Placental epithelial cell (primary cell): ENCODE results near the gene PRPF6.

DNA sequence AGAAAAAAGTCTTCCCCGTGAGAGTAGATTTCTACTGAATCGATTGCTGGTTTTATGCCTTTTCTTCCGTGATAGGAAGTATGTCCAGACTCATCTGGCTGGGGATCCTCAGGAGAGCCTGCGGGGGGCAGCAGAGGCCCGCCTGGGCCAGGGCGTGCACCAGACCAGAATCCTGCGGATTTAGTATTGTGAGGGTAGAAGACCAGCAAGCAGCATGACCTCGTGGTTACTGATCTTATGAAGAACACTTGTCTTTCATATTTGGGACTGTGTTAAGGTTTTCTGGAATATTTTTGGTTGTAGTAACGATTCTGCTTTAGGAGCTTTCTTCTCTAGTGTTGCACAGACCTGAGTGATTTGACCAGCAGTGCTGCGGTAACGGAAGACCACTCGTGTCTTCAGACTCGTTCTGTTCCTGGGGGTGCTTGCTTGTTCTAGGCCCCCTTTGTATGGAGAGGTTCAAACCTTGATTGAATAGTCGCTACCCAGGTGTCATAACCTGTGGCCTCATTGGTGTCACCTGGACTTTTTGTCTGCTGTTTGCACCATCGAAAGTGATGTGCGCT is 14.9 kb downstream of the DNAJC5 start:
- CAGE, long polyA plus RNA, result no peak

DNA sequence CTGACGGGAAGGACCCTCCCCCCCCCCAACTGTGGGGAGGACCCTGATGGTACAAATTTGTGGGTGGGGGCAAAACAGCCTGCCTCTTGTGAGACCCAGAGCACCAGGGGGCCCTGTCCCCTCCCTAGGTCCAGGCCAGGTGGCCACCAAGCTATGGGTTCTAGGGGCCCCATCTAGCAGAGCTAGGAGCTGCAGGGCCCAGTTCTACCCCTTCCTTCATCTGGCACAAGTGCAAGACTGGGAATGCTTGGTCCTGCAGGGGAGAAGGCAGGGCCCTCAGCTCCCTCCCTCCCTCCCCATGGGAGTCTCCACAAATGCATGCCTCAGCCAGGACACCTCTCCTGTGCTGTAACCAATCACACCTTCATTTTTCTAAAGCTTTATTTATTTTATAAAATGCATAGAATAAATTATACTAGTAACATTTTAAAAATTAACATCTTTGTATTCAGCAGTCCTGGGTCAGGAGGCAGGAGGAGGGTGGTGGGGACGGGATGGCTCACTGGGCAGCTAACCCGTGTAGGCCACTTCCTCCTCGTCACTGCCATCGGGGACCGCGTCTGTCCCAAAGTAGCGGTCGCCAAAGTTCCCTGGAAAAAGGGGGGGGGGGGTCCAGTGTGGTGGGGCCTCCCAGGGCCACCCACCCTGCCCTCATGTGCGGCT is 16.6 kb downstream of the UCKL1 start:
- CAGE, long polyA plus RNA, result no peak

- CAGE, long polyA plus RNA, result no peak
Measured at GRCh38 chr20:63940129-63940913, 15.9 kb downstream of the UCKL1 start.

GRCh38 chr20:63957647-63958147 is 1.5 kb upstream of the UCKL1 start:
- CAGE, long polyA plus RNA, result no peak

DNA sequence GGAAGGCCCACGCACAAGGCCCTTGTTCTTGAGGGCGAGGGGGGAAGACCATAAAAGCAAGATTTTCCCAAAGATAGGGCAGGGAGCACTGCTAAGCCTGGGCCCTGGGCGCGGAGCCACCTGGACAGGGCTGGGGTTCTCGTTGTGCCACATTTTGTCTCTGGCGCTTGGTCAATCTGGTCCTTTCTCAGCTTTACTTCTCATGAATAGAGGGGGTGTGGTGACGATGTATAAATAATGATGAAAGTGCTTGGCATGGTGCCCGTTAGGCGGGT is 4.8 kb downstream of the SAMD10 start:
- CAGE, long polyA plus RNA, result no peak

DNA sequence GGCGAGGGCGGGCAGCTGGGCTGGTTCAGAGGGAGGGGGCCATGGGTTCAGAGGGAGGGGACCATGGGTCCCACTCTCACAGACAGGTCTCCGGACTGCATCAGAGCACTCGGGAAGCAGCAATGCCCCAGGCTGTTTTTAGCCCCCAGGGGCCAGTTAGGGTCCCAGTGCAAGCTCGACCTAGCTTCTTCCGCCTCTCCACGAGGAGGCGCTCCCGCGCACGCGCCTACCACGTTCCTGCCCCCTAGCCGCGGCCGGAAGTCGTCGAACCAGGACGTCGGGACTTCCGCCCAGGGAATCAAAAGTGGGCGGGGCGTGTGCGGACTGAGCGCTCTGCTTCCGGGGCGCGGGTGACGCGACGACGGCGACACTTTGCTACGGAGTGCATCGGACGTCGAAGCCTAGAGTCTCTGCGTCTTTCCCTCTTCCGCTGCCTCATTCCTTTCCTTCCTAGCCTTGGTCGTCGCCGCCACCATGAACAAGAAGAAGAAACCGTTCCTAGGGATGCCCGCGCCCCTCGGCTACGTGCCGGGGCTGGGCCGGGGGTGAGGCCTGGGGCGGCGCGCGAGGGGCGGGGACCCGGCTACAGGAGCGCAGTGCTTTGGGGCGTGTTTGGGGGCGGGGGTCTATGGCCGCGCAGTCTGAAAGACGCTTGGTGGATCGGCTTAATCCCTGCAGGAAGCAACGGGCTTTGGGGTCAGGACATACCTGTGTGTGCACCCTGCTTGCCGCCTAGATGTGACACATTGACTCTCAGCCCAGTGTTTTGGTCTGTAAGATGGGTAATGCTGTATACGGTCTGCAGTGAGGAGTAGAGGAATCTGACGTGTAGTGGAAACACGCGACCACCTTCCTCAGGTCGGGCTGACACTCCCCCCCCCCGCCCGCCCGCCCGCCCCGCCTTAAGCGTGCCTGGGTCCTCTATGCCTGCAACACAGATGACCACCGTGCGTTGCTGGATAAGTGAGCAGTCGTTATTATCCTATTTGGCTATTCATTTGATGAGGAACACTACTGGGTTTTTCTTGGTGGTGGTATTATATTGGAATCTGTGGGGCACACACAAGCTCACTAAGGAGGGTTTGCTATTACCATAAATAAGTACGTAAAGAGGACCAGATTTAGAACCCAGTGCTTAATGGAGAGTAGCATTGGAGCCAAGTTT is at the start of gene PRPF6:
Gene PRPF6, plus strand, starts transcription at position 361 of the 1,165 bp plus-strand sequence.
- CAGE, long polyA plus RNA, result no peak

- CAGE, long polyA plus RNA, result no peak
Measured at GRCh38 chr20:64062059-64062685, 826 bp upstream of the TCEA2 start.

GRCh38 chr20:64065873-64066446 is 3.0 kb downstream of the TCEA2 start:
- CAGE, long polyA plus RNA, result no peak

- CAGE, long polyA plus RNA, result no peak
Measured at GRCh38 chr20:64091639-64092471, 7.7 kb upstream of the LKAAEAR1 start.

- CAGE, long polyA plus RNA, result no peak
Measured at GRCh38 chr20:64232878-64233125, 22.7 kb upstream of the PCMTD2 start.